Metastatic Breast Carcinoma in the Brain (tissue), 10 donors: ENCODE measurements around the gene CCND2.

GRCh38 chr12:3213658-3213903 is 136.4 kb downstream of the TSPAN9 start:
- PRO-cap, 10 experiments: no peak in any of the 10 experiments

DNA sequence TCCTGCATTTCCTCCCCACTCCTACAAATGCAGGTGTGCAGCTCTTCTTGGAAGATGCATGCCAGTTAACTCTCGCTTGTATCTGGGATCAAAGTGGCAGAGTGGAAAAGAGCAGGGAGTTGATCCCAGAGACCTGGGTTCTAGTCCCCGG is 136.6 kb downstream of the TSPAN9 start:
- PRO-cap, 10 experiments: no peak in any of the 10 experiments

GRCh38 chr12:3218526-3218858 is 141.3 kb downstream of the TSPAN9 start:
- PRO-cap, 10 experiments: no peak in any of the 10 experiments

GRCh38 chr12:3223991-3224893 is 147.1 kb downstream of the TSPAN9 start:
- PRO-cap, 10 experiments: no peak in any of the 10 experiments

GRCh38 chr12:3225153-3226117 is 148.3 kb downstream of the TSPAN9 start:
- PRO-cap, 10 experiments: no peak in any of the 10 experiments

- PRO-cap, 10 experiments: no peak in any of the 10 experiments
Observed at GRCh38 chr12:3239036-3239540, 161.9 kb downstream of the TSPAN9 start.

DNA sequence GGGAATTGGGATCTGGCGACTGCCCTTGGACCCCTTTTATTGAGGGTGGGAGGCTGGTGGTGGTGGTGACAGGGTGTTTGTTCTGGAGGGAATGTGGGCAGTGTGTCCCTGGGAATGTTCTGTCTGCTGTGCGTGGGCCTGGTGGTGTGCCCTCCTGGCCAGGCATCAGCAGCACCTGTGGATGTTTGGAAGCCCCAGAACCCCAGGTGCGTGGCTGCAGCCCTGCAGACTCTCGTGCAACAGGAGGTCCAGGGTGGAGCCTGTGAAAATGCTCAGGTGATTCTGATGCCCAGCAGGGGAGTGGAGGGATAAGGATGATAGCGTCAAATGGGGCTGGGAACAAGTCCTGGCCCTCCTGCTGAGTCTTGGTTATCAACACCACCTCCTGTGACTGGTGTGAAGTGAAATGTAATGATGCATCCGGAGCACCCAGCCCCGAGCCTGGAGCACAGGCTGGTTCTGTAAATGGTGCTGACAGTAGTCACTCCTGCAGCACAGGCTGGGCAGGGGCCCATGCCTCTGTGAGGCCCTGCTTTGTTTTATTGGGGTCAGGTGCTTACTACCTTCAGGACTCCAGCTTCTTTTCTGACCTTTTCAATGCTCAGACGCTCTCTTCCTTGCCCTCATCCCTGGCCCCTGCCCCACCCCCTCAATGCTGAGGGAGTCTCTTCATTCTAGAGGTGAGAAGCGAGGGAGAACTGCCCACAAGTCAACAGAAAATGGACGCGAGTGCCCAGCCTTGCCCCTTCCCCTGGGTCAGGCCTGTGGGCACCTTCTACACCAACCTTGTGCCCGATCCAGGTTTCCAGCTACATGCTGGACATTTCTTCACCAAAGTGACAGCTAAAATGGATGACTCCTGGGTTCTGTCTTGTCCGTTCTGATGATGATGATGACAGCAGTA is 176.8 kb downstream of the TSPAN9 start:
- PRO-cap, 10 experiments: no peak in any of the 10 experiments

GRCh38 chr12:3461323-3461768 is 29.7 kb upstream of the PRMT8 start:
- PRO-cap, 10 experiments: no peak in any of the 10 experiments

- PRO-cap, 10 experiments: no peak in any of the 10 experiments
Observed at GRCh38 chr12:3492365-3492675, 1.3 kb downstream of the PRMT8 start.

DNA sequence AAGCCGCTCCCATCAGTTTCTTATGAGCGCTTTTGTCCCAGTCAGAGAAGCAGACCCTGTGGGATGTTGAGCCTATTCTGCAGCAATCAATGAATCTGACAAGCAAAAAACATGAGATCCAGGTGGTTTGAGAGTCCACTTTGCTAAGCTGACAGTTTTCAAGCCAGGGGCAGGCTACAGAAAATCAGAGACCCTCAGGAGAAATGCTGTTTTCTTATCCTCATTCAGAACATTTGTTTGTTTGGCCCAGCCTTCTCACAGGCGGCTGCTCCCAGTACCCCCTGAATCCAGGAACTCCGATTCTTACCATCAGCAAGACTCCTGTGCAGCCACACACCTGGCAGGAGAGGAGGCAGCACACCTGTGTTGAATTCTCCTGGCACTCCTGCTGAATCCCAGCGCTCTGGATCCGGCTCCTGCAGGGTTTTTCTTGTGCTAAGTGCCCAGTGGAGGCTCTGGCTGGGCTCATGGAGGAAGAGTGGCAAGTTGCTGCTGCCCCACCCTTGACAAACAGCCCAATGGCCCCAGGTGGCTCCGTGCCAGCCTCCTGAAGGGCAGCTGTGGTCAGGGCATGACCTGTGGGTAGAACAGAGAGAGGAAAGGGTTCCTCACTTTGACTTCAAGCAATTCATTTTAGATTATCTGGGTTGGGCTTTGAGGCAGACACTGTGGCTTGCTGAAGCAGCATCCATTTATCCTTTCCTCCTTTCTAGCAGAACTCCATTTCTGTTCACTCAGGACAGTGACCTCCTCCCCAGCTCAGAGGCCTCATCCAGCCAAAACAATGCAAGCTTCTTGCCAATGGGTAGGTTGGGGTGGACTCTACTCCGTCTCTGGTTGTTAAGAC is 20.1 kb downstream of the CRACR2A start:
- PRO-cap, 10 experiments: peak in 3 of 10 experiments; most common plus-strand start position 636 of the sequence (in 3); most common minus-strand start position 480 of the sequence (in 2)

GRCh38 chr12:3751941-3752641 is 818 bp downstream of the CRACR2A start:
- PRO-cap, 10 experiments: peak in 8 of 10 experiments; most common plus-strand start chr12:3752433 (in 2); most common minus-strand start chr12:3752084 (in 4)

DNA sequence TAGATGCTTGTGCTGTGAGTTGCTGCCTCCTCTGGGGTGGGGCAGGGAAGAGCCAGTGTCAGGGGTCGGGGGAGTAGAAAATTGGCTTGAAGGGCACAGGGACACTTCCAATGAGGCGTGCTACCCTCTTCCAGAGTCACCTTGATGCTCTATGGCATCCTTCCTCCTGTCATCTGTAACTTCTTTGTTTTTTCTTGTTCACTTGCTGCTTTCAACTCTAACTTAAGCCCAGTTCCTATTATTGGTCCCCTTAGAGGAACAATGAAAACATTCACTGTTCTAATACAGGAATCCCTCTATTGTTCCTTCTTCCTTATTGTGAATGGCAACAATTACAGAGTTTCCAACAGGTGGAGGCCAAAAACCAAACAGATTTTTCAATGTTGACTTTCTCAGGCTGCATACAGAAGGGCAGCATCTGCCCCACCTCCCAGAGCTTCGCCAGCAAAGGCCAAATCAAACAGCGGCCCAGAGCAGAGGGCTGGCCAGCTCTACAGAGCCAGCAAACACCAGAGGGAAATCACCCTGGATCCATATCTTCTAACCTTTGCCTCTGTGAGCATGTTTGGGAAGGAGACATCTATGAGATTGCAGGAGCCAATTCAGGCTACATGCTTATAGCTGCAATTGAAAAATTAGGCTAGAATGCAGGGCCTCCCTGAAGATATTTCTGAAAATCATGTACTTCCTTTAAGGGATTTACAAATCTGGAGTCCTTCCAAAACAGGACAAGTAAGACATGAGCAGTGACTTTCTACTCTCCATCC is 4.3 kb upstream of the CRACR2A start:
- PRO-cap, 10 experiments: peak in 3 of 10 experiments; most common plus-strand start position 471 of the sequence (in 2); most common minus-strand start position 324 of the sequence (in 3)

GRCh38 chr12:4015394-4015932 is 142.3 kb upstream of the PARP11 start:
- PRO-cap, 10 experiments: no peak in any of the 10 experiments

GRCh38 chr12:4273234-4274259 is at the start of gene CCND2:
Gene CCND2, plus strand, starts transcription at chr12:4273762.
- PRO-cap, 10 experiments: peak in 10 of 10 experiments; most common plus-strand start chr12:4273762 (in 10); most common minus-strand start chr12:4273585 (in 6)

GRCh38 chr12:4286280-4286497 is 12.6 kb downstream of the CCND2 start:
- PRO-cap, 10 experiments: no peak in any of the 10 experiments

DNA sequence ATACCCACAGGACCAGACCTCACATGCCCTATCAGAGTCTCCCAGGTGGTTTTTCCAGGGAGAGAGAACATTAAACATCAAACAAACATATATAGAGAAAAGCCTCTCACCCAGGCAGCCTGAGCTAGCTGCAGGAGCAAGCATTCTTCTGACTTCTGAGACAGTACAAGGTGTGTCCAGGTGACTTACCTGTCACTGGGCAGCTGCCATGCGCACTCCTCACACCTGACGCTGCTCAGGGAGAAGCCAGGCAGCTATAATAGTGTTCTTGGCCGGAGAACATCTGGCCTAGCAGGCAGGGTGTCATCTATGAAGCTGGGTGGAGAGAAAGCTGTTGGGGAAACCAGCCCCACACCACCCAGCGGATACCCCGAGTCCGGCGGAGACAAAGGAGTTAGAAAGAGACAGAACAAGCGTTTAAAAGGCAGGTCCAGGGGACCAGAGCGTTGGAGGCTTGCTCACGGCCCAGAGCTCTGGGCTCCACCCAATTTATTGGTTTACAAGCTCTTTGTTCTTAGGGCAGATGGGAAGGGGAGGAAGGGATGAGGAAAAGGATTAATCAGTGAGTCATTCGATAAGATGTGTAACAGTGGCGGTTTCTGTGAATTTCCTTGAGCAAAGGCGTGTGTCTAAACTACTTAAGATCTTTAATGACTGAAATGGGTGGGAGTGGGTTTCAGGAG is 383 bp upstream of the GALNT8 start:
- PRO-cap, 10 experiments: no peak in any of the 10 experiments

DNA sequence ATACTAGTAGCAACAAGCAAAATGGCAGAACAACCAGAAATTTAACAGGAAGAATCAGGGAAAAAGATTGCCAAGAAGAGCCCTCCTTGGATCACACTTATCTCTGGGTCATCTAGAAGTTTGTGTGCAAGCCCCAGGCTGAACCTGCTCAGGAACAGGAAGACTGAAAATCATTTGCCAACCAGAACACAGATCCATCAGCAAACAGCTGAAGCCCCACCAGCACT is 15.7 kb downstream of the GALNT8 start:
- PRO-cap, 10 experiments: no peak in any of the 10 experiments

GRCh38 chr12:4911001-4911350 is 1.3 kb downstream of the KCNA1 start:
- PRO-cap, 10 experiments: no peak in any of the 10 experiments

DNA sequence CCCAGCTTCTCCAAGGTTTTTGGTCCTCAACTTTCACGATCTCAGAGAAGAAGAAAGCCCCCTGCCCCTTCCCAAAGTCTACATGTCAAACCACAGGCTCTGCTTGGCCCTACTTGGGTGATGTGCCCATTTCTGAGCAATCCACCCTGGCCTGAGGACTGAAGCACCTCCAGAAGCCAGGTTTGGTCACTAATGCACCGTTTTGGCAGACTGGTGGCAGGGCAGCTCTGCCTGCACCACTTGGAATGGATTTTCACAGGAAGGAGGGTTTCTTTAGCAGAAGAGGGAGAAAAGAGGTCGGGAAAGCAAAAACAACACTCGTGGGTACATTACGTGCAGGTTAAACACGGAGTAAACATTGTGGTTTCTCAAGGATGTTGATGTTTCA is 70.7 kb downstream of the KCNA5 start:
- PRO-cap, 10 experiments: no peak in any of the 10 experiments

GRCh38 chr12:5290892-5291158 is 141.1 kb upstream of the NTF3 start:
- PRO-cap, 10 experiments: peak in 2 of 10 experiments; most common minus-strand start chr12:5290968 (in 2)